Fibroblast of the aortic adventitia (primary cell): ENCODE measurements around a stretch of chr10.

DNA sequence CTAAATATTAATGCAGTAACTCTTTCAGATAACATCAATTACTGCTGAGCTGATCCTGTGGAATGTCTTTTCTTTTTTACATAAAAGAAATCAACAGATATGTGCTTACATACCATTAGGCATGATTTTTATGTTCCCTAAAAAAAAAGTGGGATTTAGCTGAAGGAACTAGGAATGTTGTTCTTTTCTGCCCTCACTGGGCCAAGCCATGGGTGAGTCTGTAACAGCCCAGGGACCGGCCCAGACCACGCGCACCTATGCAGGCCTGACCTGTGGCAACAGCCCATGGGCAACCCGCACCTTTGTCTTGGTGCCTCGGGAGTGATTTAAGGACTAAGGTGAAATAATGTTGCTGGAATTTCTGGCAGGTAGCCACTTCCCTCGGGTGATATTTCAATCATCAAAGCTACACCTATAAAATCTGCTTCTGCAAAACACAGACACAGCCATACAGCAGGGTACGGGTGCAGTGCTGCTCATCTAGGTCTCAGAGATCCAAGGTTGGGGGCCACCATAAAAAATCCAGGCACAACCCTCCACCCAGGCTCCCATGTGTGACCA, 44.5 kb downstream of the FGFR2 start:
- CAGE, long polyA plus RNA: no peak

GRCh38 chr10:121574366-121575120, 23.7 kb downstream of the FGFR2 start:
- CAGE, long polyA plus RNA: no peak

DNA sequence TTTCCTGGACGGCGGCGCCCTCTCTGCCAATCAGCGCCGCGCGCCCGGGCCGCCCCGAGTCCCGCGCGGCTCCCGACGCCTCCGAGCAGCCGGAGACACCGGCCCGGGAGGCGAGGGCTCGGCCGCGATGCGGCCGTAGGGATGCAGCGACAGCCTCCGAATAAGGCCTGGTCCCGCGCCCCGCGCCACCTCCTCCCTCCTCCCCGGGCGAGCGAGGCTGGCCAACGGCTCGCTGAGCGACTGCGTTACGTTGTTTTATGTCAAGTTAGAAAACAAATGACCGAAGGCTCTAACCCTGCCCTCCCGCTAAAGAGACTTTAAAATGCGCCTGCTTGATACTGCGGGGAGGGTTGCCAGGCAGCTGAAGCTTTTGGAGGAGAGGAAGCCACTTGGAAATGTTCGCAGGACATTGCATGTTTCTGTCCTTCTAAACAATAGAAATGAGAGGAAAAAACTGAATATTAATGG, 312 bp upstream of the FGFR2 start:
- CAGE, long polyA plus RNA: no peak

DNA sequence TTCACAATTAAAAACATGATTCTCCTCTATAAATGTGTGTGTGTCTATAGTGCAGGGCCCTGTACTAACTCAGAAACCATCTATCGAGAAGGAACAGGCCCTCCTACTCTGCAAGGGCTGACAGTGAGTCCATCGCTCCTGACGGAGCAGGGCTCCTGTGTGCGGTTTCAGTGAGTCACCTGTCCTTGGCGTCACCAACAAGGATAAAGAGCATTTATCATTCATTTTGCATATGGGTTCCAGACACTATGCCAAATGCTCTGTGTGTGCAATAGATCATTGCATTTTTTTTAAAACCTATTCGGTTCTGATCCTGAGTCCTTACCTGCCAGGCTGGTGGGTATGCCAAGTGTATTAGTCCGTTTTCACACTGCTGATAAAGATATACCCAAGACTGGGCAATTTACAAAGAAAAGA, 63.8 kb downstream of the TACC2 start:
- CAGE, long polyA plus RNA: no peak

- CAGE, long polyA plus RNA: no peak
Observed at GRCh38 chr10:122111959-122112514, 123.1 kb downstream of the TACC2 start.

DNA sequence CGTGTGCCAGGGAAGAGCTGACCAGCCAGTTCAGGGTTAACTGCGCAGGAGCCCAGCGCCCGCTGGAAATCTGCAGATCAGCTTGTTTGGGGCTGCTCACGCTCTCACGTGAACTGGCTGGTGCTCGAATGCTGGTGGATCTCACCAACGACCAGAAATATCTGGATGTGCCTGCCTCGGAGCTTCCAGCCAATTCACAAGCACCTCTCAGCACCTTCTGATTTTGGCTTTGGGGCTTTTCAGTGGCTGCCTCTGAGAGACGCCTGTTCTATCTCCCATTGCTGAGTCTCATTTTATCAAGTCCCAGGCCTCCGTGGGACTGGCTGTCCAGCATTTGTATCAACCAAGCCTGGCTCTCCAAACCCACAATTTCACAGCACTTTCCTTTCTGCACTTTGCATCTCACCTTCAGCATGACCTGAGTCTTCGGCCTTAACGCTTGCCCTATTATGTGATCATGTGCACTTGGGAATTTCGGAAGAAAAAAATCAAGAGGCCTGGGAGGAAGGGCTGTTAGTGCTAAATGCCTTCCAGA, 131.8 kb upstream of the BTBD16 start:
- CAGE, long polyA plus RNA: no peak

DNA sequence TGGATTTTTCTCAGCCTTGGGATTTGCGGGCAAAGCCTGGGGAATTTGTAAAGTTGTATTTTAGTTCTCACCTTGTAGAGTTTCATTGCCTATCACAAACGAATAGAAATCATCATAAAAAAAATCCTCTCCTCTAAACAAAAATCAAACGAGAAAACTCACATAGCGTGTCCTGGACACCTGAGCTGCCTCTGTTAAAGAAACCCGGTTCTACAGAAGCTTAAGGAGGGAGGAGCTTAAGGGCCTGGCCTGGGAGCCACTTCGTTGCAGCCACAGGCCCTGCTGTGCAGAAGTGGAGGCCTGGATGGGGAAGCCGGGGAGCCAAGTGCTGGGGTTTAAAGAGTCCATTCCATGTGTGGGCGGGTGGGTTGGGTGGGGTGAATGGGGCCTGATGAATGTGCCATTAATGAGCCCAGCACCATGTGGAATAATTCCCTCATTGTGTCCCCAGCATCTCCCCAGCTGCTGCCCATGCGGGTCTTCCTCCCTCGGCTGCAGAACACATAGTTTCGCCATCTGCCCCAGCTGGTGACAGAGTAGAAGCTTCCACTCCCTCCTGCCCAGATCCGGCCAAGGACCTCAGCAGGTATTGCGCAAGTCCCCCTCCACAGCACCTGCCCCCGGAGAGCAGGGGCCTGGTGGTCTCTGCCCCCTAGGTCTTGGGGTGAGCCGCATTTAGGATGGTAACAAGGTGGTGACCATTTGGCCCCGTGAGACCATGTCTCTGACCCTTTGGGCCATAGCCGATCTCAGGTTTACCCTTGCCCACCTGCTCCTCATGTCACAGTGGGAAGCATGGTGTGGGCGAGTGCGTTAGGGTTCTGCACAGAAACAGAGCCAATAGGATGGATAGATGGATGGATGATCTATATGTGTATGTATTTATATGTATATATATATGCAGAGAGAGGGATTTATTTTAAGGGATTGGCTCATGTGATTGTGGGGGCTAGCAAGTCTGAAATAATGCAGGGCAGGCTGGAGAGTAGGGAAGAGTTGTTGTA, 127.7 kb upstream of the BTBD16 start:
- CAGE, long polyA plus RNA: no peak

DNA sequence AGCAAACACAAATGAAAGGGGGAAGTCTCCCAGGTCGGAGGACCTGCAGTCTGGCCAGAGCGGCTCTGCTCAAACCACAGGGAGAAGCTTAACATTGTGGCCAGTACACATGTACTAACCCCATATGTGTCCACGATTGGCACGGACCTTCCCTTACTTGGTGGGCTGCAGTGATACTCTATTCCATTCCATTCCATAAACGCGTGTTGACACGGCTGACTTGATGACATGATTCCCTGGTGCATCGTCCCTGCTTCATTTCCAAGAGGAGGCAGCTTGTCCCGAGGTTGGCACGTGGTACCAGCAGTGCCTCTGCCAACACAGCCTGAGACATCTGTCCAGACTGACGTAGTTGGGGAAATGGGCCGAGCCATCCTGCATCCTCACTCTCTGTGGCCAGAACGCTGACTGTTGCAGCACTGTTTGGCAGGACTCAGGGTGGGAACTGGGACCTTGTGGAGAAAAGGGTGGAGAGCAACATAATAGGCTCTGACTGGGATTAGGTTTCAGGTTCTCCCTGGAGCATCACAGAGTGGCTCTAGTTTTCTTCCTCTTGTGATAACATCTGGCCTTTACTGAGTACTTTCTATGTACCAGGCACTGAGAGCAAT, 118.6 kb upstream of the BTBD16 start:
- CAGE, long polyA plus RNA: no peak

DNA sequence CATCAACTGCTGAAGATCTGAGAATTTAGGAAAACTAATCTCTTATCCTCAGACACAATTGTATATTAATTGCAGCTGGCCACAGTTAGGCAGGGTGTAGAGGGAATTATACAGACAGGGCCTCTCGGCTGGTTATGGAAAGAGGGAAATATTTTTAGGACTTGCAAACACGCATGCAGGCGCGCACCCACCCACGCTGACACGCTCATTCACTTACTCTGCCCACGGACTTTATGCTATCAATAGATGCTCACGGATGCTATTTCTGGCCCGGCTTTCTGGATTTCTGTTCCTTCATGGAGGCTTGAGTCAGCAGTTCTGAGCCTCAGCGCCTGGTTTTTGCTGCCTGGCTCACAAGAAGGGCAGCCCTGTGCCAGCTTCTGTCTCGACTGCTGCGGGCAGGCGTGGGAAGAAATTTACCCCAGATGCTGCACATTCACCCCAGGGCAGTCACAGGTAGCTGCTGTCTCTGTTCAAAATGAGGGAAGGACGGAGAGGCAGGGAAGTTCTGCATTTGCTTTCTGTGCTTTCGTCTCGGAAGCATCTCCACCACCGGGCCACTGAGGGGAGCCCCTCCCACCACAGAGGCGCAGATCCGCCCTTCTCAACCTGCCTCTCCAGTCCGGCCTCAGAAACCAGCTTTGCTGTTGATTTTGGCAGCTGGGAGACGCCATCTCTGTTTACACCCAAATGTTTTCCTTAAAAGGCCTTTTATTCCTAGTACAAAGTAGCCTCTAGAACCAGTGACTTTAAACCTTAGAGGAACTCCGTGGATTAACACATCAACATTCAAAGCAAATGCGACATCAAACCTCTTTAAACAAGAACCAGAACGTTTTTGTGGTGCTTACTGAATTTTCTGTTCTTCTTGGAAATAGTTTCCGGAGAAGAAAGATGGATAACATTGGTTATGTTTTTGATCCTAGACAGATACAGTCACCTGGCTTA, 116.2 kb upstream of the BTBD16 start:
- CAGE, long polyA plus RNA: no peak

GRCh38 chr10:122221818-122222408, 49.2 kb upstream of the BTBD16 start:
- CAGE, long polyA plus RNA: no peak

DNA sequence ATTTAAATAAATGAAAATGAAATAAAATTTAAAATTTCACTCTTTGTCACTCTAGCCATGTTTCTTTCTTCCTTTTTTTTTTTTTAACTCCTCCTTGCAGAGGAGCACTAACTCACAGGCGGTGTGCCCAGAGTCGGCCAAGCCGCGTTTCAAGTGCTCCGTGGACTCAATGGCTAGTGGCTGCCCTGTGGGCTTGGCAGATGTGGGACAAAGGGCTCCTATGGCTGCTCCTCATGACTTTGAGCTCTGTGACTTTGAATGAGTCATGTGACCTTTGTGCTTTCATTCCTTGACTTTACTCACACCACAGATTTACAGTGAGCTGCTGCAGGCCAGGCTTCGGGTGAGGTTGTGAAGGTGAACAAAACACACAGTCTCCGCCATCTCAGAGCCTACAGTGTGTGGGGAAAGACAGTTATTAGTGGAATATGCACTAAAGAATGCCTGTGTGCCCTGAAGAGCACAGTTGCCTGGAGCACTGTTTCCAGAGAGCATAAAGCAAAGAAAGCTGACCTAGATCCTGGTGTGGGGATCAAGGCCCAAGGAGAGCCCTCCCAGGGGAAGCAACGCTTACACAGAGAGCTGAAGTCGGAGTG, 29.8 kb upstream of the PLEKHA1 start:
- CAGE, long polyA plus RNA: no peak

GRCh38 chr10:122576157-122576990, 15.8 kb downstream of the DMBT1 start:
- CAGE, long polyA plus RNA: no peak

- CAGE, long polyA plus RNA: no peak
Observed at GRCh38 chr10:122633074-122633472, 39.6 kb upstream of the SPADH start.

DNA sequence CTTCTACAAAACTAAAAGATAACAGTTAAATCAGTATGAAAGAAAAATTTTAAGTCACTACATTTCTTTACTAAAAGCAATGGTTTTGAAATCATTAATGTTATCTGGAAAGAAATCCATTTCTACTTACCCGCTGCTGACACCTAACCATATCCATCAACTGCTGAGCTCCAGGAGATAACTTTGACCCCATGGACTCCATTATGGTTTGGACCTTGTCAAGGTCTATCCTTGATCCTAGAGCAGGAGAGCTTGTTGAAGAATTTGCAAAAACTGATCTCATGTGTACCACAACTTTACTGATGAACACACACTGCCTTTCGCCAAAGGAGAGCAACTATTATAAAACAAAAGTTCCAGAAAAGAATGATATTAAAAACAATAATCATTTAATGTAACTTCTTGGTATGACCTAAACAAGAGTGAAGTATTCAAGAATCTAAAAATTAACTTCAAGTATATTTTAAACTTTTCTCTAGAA, 5.5 kb downstream of the C10orf88 start:
- CAGE, long polyA plus RNA: no peak

DNA sequence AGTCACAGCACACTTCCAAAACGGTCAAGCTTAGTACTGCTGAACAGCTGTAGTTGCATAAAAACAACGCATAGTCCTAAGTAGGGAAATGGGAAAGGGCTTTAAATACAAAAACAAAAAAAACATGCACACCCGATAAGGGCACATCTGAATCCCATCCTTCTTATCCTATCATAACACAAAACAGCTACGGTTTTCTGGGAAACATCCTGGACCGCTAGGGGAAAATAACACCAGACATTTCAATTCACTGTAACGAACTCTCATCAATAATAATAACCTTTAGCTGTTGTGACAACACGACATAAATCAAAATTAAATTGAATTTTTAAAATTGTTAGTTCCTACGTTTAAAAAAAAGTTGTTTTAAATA, 1.1 kb downstream of the IKZF5 start:
- CAGE, long polyA plus RNA: no peak

DNA sequence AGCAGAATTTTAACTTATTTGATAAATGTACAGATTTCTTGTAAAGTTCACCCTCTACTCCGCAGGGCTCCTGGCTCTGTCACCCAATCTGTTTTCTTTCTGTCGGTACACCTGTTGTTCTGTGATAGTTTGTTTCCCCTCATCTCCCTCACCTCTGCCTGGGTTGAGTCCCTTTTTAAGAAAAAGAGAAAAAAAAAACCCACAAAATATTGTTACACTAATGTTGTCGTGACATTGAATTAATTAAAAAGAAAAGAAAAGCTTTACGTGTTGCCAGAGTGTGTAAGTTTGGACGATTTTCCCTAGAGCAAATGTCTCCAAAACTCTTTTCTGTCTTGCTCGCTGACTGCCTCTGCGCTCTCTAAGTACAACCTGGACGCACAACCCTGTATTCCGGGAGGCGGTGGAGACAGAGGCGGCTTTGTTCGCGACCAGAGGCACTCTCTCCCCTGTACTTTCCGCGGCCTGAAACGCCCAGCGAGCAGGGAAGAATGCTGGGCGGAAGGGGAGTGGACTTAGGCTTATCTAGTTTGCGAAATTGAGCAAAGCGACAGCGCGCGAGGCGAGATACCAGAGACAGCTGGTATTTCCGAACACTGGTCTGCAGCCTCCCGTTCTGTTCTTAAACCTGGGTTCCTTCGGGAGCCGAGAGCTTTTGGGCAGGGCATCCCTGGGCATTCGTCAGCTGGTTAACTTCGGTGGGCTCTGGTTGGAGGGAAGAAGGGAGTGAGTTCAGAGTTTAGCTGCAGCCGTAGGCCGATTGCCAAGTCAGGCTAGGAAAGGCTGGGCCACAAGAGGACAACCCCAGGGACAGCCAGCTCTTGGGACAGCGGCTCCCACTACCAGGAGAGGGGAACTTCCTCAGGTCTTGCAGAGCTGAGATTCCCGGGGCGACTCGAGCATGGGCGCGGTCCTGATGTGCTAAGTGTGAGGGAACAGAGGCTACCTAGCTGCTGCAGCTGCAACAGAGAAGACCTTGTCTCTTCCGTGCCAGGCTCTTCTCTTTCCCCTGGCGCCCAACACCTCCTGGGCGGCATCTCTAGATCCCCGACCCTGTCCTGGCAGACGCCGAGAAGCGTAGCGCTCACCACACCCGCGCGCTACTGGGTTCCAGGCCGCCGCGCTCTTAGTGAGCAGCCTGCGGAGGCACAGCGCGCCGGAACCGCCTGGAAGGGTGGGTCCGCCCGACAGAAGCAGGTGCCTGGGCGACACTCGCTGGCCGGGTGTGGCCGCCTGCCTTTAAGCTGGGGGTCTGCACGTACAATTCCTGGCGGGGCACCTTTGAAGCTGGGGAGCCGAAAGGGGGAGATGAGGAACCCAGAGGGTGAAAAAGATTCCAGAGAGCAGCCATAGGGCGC, 3.9 kb downstream of the HMX3 start:
- CAGE, long polyA plus RNA: no peak

DNA sequence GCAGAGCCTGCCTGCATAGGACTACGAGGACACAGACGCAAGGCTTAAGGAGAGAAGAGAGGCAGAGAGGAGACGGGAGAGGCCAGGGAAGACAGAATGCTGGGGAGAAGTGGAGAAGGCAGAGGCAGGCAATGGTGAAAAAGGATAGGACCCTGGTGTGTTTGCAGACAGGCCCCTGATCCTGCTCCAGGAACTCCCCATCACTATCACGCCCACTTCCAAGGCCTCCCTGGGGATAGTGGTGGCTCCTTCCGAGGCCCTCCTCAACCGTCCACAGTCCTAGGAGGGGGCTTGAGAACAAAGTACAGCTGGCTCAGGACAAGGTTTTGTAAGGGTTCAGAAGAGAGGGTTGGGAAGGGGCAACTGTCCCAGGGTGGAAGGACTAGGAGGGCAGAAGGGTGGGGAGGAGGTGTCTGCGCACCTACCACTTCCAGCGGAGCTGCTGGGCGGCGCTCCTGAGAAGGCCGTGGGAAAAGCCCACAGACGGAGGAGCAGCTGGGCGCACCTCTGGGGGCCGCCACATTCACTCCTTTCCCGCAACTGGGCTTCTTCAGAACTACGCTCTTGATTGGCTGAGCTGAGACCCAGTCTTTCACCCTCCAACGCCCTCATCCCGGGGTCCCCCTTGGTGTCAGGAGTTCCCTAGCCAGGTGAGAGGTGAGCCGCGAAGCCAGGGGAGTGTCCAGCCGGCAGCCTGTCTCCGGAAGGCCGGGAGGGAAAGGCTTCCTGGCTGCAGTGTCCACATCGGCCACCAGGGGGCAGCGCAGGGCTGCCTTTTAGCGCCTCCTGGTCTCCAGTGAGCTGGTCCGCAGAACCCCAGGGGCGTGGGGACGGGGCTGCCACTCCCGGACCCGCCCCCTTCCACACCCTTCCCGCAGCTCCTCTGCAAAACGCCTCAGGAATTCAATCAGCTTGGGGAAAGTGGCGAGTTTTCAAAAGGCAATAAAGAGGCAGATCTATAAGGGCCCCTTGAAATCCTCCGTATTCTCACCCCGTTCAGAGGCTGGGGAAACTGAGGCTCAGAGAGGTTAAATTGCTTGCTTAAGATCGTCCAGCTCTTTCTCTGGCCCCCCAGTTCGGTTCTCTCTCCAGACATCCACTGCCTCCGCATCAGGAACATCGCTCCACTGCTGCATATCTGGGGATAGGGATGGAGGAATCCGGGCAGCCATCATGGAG, 99.0 kb downstream of the CHST15 start:
- CAGE, long polyA plus RNA: no peak

- CAGE, long polyA plus RNA: no peak
Observed at GRCh38 chr10:124008685-124009201, 84.7 kb downstream of the CHST15 start.

DNA sequence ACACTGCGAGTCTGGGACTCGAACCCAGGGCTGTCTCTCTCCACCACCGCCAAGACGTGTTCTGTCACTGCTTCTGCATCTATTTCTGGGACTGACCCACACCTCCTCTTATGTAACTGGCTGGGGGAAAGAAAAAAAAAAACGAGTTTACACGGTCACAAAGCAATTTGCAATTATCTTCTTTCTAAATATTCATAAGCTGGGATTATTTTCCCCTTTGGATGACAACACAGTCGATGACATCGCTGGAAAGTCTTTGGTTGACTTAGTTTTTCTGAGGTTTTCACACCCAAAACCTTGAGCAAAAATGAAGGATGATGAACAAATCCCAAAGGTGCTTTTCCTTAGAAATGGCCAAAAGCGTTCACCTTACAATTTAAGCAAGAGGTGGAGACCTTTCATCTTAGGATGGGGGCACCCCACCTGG, 27.1 kb downstream of the CHST15 start:
- CAGE, long polyA plus RNA: no peak

GRCh38 chr10:124075246-124075982, 18.0 kb downstream of the CHST15 start:
- CAGE, long polyA plus RNA: no peak